Measurements from ENCODE around the genes OR4C12, OR8J3 and SSRP1.

GRCh38 chr11:47991235-47991868 lies 11.0 kb downstream of the PTPRJ start:
- PRO-cap = no peak
- RAMPAGE, long total RNA, 2 experiments = no peak in any of the 2 experiments

GRCh38 chr11:48015982-48016591 lies 35.7 kb downstream of the PTPRJ start:
- PRO-cap = no peak
- RAMPAGE, long total RNA, 2 experiments = no peak in any of the 2 experiments

DNA sequence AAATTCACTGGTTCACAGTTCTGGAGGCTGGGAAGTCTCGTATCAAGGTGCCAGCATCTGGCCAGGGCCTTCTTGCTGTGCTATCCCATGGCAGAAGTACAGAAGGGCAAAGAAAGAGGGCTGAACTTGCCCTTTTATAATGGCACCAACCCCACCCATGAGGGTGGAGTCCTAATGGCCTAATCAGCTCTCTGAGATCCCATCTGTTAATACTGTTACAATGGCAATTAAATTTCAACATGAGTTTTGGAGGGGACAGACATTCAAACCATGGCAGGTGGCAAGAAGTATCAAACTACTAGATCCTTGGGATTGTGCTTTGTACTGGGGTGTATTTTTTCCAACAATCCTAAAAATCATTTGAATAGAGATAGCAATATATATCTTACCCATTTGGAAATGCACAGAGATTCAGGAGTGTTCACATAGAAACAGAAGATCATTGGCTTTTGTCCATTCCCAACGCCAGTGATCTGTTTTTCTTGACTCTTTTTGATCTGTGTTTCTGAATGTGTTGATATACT lies 91.9 kb downstream of the PTPRJ start:
- PRO-cap = no peak
- RAMPAGE, long total RNA, 2 experiments = no peak in any of the 2 experiments

GRCh38 chr11:48088626-48089093 lies 108.3 kb downstream of the PTPRJ start:
- PRO-cap = no peak
- RAMPAGE, long total RNA, 2 experiments = no peak in any of the 2 experiments

GRCh38 chr11:48103706-48104720 lies 112.6 kb upstream of the OR4B1 start:
- PRO-cap = no peak
- RAMPAGE, long total RNA, 2 experiments = no peak in any of the 2 experiments

DNA sequence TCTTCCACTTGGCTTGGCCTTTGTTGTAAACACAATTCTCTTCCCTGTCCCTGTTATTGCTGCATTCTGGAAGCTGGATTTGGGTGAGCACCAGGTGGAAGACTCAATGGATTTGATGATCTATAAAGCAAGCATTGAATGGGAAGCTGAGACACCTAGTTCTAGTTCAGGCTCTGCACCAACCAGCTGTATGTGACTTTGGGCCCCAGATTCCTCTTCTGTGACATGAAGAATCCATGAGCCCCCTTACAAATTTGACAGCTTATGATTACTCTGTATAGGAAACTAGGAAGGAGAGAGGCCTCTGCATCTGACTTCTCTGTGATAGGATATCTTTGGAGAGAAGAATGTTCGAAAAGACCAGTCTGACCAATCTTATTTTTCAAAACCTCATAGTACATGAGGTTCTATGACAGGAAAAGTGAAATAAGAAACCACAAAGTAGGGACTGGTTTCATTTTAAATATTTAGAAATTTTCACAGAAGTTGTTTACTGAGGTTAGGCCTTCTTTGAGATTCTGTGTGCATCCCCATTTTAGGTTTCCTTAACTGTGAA lies 2.2 kb upstream of the OR4X1 start:
- PRO-cap = no peak
- RAMPAGE, long total RNA, 2 experiments = no peak in any of the 2 experiments

DNA sequence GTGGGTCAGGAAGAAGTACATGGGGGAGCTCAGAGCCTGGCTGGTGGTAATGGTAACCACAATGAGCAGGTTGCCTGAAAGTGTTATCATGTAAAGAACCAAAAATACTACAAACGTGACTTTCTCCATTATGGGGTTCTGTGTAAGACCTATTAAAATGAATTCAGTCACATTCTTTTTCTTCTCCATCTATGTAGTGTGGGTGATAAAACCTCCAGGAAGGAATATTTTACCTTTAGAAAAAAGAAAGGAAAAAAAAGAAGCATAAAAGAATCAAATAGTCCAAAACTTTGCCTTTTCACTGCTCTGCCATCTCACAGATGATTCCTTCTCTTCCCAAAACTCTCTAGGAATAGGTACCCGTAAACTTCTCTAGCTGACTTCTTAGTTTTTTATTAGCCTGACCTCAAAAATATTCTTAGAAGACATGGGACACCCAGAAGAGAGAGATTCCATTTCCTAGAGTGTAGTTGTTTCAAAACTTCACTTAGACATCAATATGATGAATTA lies at the start of gene OR4C12:
OR4C12 (minus strand) TSS at position 223 of the 510 bp plus-strand sequence.
- PRO-cap = no peak
- RAMPAGE, long total RNA, 2 experiments = no peak in any of the 2 experiments

GRCh38 chr11:50037224-50037490 lies 54.8 kb upstream of the OR4C12 start:
- PRO-cap = no peak
- RAMPAGE, long total RNA, 2 experiments = no peak in any of the 2 experiments

- PRO-cap = no peak
- RAMPAGE, long total RNA, 2 experiments = no peak in any of the 2 experiments
Measured at GRCh38 chr11:56140038-56140595, at the start of gene OR8J3. OR8J3 (minus strand) TSS chr11:56140201.

DNA sequence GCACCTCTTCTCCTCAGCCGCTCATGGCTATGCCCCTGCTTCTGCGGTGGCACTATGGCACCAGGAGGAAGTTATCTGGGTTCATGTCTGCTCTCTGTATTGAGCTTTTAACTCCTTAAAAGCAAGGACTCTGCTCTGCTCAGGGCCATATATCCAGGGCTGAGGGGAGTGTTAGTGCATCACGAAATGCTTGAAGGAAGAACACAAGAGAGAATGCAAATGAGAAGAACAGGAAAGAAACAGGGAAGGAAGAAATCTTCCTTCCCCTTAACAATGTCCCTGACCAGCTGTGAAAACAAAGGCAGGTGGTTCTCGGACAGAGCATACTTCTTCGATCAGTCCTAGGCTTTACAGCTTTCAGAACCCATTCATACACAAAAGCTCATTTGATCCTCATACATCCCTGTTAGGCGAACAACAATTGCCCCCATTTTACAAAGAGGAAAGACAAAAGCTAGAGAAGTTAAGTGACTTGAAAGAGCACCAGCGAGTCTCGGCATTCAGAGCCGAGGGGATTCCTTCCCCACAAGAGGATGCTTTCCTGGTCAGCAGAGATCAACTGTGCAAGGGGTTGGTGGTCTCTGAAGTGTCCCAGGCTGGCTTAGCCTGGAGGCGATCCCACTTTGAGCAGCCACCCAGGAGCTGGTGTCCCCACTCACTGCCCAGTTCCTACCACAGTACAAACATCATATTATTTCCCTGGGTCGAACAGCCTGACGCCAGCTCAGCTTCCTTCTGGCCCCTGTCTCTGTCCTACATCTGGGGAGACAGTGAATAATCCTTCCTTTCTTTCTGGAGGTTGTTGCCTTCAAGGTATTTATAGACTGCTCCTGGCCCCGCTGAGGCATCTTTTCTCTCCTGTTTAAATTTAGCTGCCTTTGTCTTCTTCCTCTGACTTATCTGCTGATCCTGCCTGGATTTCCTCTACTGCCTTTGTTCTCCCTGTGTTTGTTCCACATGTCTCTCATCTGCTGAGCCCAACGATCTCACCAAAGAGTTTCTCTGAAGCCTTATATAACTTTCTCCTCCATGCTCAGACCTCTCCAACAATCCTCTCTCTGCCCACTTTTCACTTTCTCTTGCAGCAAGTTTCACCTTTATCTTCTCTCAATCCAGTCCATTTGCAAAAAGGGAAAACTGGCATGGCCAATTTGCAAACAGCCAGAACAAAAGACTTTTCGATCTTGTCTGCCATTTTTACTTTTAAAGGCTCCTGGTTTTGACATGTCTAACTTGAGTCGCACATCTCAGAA lies 57.0 kb upstream of the LRRC55 start:
- PRO-cap = no peak
- RAMPAGE, long total RNA, 2 experiments = no peak in any of the 2 experiments

GRCh38 chr11:57305280-57305877 lies 19.4 kb downstream of the TNKS1BP1 start:
- PRO-cap = no peak
- RAMPAGE, long total RNA, 2 experiments = no peak in any of the 2 experiments

- PRO-cap = no peak
- RAMPAGE, long total RNA, 2 experiments = no peak in any of the 2 experiments
Measured at GRCh38 chr11:57321678-57322141, 3.0 kb downstream of the TNKS1BP1 start.

- PRO-cap = bidirectional peak, plus-strand start at chr11:57335953, minus-strand start at chr11:57335870
- RAMPAGE, long total RNA, 2 experiments = no peak in any of the 2 experiments
Measured at GRCh38 chr11:57334947-57336225, at the start of gene SSRP1. SSRP1 (minus strand) TSS chr11:57335892.

GRCh38 chr11:57336226-57336649 lies 546 bp upstream of the SSRP1 start:
- PRO-cap = no peak
- RAMPAGE, long total RNA, 2 experiments = no peak in any of the 2 experiments

DNA sequence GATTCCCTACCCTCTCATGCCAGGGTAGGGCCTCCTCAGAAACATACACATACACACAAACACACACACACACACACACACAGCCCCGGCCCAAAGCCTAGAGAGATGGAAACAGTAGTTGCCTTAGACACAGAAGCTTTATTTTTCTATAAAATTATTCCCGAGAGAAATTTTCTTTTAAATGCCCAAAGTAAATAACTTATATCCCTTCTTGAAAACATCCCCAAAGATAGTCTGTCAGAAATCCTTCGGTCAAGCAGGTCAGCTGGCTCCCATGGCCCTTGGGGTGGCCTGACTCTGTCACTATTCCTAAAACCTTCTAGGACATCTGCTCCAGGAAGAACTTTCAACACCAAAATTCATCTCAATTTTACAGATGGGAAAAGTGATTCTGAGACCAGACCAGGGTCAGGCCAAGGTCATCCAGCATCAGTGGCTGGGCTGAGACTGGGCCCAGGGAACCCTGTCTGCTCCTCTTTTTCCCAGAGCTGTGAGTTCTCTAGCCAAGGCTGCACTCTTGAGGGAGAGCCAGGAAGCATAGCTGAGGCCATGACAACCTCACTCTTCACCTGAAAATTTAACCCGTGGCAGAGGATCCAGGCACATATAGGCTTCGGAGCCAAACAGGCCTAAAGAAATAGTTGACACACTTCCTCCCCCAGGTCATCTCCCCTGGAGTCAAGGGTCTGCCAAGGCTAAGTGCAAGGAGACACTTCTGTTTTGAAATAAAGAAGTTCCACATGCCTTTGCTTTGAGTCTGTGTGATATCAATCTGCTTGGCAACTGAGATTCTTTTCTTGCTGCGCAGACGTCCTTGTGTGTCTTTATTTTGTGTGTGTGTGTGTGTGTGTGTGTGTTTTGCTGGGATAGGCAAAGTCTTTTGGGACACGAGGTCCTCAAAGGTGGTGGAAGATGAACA lies 16.6 kb upstream of the PRG2 start:
- PRO-cap = no peak
- RAMPAGE, long total RNA, 2 experiments = no peak in any of the 2 experiments

- PRO-cap = bidirectional peak, plus-strand start at chr11:57425149, minus-strand start at chr11:57424897; unidirectional peak, plus-strand start at chr11:57425333
- RAMPAGE, long total RNA, 2 experiments = no peak in any of the 2 experiments
Measured at GRCh38 chr11:57424398-57425739, 2.1 kb downstream of the SLC43A3 start.

DNA sequence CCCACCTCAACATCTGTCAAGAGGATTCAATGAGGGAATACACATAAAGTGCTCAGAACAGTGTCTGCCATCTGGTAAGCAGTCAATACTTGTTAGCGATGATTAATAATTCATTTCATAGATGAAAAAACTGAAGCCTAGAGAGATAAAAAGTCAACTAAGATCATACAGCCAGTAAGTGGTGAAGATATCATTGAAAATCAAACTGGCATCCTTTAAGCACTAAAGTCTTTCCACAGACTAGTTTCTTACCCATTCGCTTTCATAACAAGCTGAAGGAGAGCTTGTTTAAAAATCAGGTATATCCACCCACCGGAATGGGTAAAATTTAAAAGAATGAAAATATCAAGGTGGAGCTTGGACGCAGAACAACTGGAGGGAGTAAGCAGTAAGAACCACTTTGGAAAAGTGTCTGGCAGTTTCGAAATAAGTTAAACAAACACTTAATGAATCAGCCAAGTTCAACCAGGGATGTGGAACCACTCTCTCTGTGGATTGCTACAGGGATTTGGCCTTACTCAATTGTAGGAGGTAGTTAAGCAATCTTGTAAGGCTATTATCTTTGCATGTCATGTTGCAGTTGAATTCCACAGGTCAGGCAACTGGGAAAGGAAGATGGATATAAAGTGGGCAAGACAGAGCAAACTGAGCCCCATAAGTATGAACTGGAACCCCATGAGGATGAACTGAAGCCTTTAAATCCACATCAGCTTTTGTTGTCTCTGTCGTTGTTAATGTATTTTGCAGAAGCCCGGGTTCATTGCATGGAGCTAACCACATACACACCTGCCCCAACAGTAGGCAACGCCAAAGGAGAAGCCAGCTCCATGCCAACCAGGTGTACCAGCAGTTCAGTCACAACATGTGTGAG lies 7.7 kb upstream of the SLC43A3 start:
- PRO-cap = unidirectional peak, minus-strand start at position 410 of the sequence
- RAMPAGE, long total RNA, 2 experiments = no peak in any of the 2 experiments

GRCh38 chr11:57480166-57481238 lies 20.2 kb downstream of the RTN4RL2 start:
- PRO-cap = no peak
- RAMPAGE, long total RNA, 2 experiments = no peak in any of the 2 experiments

GRCh38 chr11:57484394-57485175 lies 24.3 kb downstream of the RTN4RL2 start:
- PRO-cap = no peak
- RAMPAGE, long total RNA, 2 experiments = no peak in any of the 2 experiments

GRCh38 chr11:57658019-57658361 lies 428 bp downstream of the CLP1 start:
- PRO-cap = no peak
- RAMPAGE, long total RNA, 2 experiments = no peak in any of the 2 experiments

Data from lower leg skin (tissue), 2 donors.